Lung (tissue), 4 donors: ENCODE measurements around the genes STK17A and PGAM2.

DNA sequence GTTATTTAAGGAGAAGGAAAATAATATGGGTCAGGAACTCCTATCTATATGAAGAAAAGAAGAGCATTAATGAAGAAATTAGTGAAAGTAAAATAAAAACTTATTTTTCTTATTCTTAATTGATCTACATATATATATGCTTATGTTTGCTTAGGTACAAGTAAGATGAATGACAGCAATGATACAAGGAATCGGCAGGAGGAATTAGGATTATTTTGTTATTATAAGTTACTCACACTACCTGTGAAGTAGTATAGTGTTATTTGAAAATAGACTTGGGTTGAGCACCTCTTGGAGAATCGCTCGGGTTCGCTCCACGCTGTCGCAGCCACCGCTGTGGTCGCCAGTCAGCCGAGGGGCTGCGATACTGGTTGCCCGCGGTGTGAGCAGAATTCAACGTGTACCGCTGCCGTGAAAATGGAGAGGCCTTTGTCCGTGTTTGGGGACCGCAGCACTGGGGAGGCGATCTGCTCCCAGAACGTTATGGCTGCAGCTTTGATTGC, 117.3 kb downstream of the C7orf25 start:
- PRO-cap, result no peak
- RAMPAGE, long total RNA, result no peak
- RRBS, result no CpG with 5 or more reads among the region's 19 CpGs

DNA sequence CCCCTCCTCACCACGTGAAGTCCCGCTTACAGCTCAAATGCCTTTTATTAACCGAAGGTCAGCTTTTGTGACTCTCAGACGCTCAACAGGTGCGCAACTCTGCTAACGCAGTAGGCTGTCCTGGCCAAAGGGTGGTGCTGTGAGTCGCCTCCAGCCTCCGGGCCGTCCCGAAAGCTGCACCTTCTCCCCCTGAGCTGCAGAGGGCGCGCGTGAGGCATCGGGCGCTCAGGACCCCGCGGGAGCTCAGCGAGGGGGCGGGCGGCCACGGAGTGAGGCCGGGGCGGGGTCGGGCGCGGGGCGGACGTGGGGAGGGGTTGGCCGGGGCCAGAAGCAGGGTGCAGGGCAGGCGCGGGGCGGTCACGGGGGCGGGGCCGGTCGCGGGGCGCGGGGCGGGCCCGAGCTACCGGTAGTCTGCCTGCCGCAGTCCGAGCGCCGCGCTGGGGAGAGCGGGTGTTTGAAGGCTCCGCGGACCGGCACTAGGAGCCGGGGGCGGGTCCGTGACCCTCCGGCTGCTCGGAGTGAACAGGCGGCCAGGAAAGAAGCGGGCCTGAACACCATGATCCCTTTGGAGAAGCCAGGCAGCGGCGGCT, at the start of gene STK17A:
Gene STK17A, plus strand, starts transcription at position 421 of the 590 bp plus-strand sequence.
- PRO-cap, result unidirectional peak, plus-strand start at position 423 of the sequence
- RAMPAGE, long total RNA, result no peak
- RRBS, result 2% methylated on average over 35 of the region's 60 CpGs

DNA sequence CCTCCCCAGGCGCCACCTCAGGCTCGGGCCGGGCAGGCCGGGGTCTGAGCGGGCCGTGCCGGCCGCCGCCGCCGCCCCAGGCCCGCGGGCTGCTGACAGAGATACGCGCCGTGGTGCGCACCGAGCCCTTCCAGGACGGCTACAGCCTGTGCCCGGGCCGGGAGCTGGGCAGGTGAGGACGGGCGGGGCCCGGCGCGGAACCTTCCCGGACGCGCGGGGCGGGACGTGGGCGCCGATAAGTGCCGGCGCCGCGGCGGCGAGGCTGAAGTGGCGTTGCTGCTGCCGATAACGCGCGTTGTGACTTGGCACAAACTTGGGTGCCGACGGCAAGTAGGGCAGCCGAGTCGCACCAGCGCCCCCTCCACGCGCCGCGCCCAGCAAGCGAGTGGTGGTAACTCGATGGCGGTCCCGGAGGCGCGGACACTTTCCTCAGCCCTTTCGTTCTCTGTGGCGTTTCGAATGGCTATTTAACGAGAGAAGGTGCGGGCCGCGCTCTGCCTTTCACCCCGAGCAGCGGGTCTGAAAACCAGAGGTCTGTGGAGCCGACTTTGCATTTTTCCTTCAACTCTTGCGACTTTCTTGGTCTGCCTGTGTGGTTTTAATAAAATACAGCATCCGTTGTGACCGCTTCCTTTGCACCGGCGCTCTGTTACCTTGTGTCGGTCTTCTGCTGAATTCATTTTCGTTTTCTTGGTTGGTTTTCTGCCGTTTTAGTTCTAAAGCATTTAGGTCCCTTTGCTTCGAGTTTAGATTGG, 547 bp downstream of the STK17A start:
- PRO-cap, result no peak
- RAMPAGE, long total RNA, result no peak
- RRBS, result 2% methylated on average over 22 of the region's 79 CpGs

- PRO-cap, result no peak
- RAMPAGE, long total RNA, result no peak
- RRBS, result no CpG with 5 or more reads among the region's 1 CpG
Observed at GRCh38 chr7:43692499-43693085, 36.7 kb downstream of the COA1 start.

DNA sequence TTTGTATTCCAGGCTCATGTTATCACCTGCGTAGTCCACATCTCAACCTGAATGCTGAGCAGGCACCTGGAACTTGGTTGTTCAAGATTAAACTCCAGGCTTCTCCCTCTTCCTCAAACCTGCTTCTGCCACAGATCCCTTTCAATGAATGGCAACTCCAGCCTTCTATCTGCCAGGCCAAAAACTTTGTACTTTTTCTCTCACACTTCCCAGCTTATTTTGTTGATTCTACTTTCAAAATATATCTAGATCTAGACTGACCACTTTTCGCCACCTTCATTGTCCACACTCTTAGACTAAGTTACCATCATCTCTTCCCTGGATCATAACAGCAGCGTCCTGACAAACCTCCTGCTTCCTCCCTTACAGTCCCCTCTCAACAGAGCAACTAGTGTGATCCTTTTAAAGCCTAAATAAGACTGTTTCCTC, 34.5 kb downstream of the COA1 start:
- PRO-cap, result no peak
- RAMPAGE, long total RNA, result no peak
- RRBS, result no CpG with 5 or more reads among the region's 3 CpGs

DNA sequence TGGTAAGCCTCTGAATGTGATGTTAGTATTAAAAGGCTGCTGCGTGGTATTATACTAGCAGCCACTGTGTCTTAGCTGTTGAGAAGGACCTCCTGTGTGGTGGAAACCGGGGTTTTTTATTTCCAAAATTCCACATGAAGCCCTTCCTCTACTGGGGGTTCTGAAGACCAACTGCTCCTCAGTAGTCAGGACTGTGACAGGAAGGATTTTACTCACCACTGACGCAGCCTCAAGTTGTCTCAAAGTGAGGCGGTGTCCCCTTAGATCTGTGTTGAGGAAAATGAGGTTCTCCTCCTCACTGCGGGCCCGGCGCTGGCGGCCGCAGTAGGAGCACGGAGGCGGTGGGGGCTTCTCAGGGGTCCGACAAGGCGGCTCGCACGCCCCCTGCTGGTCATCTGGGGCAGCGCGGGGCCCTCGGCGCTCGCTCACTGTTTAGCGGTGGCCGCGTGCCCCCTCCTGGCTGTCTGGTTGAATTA, 30.6 kb downstream of the MRPS24 start:
- PRO-cap, result no peak
- RAMPAGE, long total RNA, result no peak
- RRBS, result no CpG with 5 or more reads among the region's 23 CpGs

- PRO-cap, result no peak
- RAMPAGE, long total RNA, result no peak
- RRBS, result no CpG with 5 or more reads among the region's 1 CpG
Observed at GRCh38 chr7:43874486-43874685, 5.1 kb upstream of the MRPS24 start.

DNA sequence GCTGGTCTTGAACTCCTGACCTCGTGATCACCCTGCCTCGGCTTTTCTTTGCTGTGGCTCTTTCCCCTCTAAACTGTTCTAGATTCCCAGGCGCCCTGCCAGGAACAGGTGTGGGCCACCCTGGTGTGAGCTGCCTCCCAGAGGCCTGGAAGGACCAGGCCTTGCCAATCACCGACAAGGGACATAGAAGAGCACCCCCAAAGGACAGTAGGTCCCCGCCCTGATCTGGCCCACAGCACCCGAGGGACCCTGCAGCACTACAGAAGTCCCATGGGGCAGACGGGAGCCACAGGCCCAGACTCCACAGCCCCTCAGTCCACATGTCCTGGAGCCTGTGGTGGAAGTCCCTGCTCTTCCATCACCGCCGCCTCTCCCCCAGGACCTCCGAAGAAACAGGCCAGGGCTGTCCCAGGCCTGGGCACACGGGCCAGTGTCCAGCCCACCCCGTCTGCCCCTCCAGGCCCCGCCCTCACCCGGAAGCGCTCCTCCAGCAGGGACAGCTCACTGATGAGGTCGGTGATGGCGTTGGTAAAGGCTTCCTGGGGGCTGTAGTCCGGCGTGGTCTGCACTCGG, 16.5 kb downstream of the SPDYE1 start:
- PRO-cap, result no peak
- RAMPAGE, long total RNA, result no peak
- RRBS, result no CpG with 5 or more reads among the region's 20 CpGs

DNA sequence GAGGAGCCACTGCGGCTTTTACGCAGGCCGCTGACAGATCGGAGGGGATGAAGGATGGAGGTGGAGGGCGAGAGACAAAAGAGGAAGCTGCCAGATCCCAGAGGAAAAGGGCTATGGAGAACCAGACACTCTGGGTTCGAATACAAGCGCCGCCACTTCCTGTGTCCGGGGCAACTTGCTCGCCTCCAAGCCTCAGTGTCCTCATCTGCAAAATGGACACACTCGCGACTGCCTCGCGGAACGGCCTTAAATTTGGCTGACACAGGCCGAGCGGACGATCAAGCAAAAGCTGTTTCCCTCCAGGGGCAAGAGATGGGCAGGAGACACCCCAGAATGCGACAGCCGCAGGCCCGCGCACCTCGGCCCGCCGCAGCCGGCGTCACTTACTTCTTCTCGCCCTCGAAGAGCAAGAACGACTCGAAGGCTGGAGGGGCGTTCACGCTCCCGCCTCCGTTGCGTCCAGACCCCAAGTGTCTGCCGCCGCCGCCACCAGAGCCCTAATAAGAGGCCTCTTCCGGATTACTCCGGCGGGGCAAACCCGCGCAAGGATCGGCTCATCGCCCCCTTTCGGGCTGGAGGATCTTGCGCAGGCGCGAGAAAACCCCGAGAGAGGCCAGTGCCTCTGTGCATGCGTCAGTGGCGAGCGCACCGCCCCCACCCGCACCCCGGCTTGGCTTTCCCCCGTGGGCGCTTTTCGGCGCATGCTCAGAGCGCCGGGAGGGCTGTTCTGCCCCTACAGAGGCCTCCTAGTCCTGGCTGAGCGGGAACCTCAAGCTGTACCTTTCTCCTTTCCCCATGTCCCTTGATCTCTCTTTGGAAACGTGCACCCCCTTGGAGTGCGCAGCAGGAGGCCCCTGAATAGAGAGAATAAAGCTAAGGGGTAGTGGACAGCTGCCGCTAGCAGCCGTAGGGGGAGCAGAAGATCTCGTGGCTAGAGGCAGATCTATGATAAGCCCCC, 21.3 kb downstream of the SPDYE1 start:
- PRO-cap, result bidirectional peak, plus-strand start at position 708 of the sequence, minus-strand start at position 476 of the sequence
- RAMPAGE, long total RNA, result no peak
- RRBS, result 1% methylated on average over 5 of the region's 69 CpGs

DNA sequence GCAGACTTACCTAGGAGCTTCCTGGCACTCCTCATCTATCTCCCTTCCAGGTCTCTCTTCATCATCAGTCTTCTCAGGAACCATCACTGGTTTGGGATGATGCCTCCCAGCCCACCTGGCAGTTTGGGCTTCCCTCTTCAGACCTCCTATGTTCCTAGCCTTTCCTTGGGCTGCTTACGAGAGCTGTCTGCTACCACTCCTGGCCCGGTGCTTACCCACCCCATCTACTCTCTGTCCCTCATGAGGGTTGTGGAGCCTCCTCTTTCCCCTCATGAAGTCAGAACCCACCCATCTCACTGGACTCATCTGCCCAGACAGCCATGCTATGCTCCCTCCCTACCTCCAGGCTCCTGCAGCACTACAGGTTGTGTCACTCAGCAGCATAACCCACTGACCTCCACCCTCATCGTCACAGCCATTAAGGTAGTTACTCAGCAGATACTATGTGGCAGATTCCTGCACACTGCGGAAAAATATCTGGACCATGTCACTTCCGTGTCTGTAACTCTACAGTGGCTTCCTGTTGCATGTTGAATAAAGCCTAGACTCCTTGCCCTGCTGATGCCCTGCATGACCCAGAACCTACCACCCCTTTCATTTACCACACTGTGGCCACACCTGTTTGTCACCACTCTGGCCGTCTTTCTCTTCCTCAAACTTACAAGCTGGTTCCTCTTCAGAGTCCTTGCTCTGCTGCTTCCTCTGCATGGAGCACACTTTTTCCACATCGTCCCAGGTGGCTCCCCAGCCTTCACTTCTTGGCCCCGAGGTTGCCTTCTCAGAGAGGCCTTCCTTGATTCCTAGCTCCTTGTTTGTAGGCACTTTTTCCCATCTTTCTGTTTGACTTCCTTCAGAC, 2.0 kb downstream of the DBNL start:
- PRO-cap, result no peak
- RAMPAGE, long total RNA, result no peak
- RRBS, result no CpG with 5 or more reads among the region's 8 CpGs

GRCh38 chr7:44059166-44059924, 6.0 kb downstream of the PGAM2 start:
- PRO-cap, result no peak
- RAMPAGE, long total RNA, result no peak
- RRBS, result no CpG with 5 or more reads among the region's 13 CpGs

- PRO-cap, result unidirectional peak, plus-strand start at chr7:44065468
- RAMPAGE, long total RNA, result no peak
- RRBS, result 40% methylated on average over 3 of the region's 43 CpGs
Observed at GRCh38 chr7:44064808-44065725, at the start of gene PGAM2. Gene PGAM2 (minus strand): TSS chr7:44065567.

GRCh38 chr7:44078148-44079113, 3.9 kb downstream of the POLM start:
- PRO-cap, result no peak
- RAMPAGE, long total RNA, result no peak
- RRBS, result no CpG with 5 or more reads among the region's 17 CpGs

DNA sequence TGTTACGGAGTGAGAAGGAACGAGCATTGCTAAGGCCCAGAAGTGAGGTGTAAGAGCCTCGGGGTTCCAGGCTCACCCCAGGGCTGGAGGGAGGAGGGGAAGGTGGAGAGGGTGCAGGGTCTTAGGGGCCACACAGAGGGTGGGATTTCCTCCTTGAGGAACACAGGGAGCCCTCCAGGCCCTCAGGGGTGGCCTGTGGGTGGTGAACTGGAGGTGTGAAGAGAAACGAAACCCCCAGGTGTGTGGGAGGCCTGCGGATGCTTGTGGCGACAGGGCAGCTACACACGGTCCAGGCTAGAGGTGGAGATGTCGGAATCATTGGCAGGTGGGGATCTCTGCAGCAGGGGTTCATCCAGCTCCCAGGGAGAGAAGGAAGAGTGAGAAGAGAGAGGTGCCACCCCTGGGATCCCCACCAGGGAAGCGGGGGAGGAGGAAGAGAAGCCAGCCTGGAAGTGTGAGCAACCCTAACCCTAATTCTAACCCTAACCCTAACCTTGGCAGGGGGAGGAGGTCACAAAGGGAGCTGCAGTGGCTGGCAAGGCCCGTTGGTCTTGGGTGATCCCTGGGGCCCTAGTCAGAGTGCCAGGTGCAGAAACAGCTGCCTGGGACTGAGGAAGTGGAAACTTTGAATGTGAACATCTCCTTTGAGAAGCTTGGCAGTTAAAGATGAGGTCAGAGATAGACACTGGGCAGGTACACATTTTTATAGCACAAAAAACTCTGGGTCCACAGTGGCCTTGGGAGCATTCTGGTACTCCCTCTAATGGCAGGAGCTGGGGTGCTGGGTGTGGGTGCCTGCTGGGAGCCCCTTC, 7.0 kb upstream of the AEBP1 start:
- PRO-cap, result no peak
- RAMPAGE, long total RNA, result no peak
- RRBS, result no CpG with 5 or more reads among the region's 10 CpGs

DNA sequence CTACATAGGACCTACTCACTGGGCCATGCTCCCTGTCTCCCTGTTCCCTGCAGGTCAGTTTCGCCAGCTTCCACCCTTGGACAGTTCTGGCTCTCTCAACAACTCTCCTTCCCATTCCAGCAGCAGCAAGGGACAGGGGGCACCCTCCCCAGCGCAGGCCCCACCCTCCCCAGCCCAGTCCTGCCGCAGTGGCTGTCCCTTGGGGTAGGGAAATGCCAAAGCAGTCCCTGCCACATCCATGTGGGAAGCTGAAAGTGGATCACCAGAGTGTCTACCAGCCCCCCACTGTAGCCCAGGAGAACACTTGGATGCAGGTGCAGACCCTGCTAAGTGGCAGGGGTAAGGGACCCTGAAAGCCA, 2.5 kb upstream of the AEBP1 start:
- PRO-cap, result no peak
- RAMPAGE, long total RNA, result no peak
- RRBS, result no CpG with 5 or more reads among the region's 3 CpGs

GRCh38 chr7:44107357-44108278, 3.5 kb downstream of the AEBP1 start:
- PRO-cap, result no peak
- RAMPAGE, long total RNA, result no peak
- RRBS, result no CpG with 5 or more reads among the region's 26 CpGs

GRCh38 chr7:44113897-44114721, 9.2 kb downstream of the POLD2 start:
- PRO-cap, result no peak
- RAMPAGE, long total RNA, result no peak
- RRBS, result no CpG with 5 or more reads among the region's 14 CpGs

DNA sequence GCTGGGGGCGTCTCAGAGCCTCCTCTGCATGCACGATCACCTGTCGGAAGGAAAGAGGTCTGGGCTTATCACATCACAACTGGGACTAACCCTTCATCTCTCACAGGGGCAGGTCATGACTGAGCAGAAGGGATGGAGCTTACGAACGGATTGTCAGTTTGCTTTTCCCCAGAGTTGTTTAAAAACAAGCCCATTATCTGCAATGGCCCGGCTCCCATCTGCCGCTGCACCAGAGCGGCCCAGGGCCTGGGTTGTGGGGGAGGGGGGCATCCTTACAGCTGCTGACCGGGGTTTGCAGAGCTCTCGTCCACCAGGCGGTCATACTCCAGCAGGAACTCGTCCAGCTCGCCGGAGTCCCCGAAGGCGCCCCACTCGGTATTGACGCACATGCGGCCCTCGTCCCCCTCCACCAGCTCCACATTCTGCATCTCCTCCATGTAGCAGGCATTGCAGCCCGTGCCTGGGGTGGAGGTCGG, 6.3 kb upstream of the MYL7 start:
- PRO-cap, result no peak
- RAMPAGE, long total RNA, result no peak
- RRBS, result 26% methylated on average over 9 of the region's 22 CpGs

- PRO-cap, result no peak
- RAMPAGE, long total RNA, result no peak
- RRBS, result no CpG with 5 or more reads among the region's 5 CpGs
Observed at GRCh38 chr7:44177616-44178204, 11.5 kb downstream of the GCK start.

DNA sequence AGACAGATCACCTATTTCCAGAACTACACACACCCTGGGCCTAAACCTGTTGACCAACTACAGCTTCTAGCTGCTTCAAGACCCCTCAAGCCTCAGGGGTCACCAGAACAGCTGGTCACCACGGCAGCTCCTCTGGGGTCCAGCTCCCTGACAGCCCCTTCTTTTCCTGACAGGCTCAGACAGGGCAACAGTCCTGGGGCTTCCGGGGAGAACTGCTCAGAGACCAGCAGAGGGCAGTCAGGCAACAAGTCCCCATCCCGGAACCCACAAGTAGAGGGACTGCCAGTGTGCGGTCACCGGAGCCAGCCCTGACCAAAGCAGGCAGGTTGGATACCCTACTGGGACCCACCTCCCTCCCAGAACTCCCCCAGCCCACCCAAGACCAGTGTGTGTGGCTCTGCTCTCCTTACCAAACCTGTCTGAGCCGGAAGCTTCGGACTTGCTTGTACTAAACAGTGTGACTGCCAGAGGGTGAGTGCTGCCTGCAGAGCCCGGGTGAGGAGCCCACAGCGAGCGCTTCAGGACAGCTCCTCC, 40.2 kb downstream of the YKT6 start:
- PRO-cap, result no peak
- RAMPAGE, long total RNA, result no peak
- RRBS, result 14% methylated on average over 6 of the region's 10 CpGs